Airway epithelial cell (primary cell): Measurements from ENCODE around the gene PRR29.

DNA sequence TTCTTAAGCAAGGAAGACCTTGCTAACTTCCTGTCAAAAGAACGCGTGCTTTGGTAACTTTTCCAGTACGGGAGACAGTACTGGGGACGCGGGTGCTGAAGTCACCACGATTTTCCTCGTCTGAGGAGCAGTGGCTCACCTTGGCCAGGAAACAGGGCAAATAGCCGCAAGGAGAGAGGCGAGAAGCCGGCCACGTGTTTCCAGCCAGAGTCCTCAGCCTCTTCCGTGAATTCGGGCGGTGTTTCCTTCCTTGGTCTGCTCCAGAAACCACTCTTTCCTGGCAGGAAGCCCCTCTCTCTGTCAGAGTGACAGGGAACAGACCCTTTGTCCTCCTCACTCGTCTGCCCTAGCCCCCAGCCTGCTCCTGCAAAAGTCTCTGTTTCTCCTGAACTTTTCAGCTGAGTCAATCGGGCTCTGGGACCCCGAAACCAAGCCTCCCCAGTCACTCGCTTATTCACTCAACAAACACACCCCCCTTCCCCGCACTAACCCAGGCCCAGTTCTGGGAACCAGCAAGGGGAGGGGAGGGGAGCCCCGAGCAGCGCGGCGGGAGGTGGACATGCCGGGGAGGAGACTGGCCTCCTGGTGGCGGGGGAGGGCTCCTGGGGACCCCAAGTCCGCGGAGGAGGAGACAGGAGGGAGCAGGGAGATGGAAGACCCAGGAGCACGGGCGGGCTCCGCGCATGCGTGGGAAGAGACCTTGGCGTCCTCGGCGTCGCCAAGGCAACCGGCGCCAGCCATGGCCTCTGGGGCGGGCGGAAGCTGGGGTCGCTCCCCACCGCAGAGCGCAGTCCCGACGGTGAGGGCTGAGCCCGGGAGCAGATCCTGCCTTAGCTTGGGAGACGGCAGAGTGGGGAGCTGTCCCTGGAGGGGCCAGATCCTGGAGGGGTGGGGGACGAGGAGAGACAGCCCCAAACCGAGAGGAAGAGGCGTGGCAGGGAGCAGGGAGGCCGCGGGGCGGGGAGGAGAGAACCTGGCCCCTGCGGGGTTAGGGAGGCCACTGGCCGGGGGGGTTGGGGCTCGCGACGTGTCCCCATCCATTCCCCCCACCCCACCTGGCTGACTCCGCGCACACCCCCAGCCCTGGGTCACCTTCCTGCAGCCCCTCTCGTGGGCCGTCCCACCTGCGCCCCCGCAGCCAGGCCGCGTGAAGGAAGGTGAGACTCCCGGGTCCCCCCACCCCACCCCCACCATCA is at the start of gene PRR29:
PRR29 (plus strand) TSS at position 726 of the 1,196 bp plus-strand sequence.
- RAMPAGE, long total RNA = no peak

GRCh38 chr17:64022616-64023250 is 2.3 kb upstream of the ICAM2 start:
- RAMPAGE, long total RNA = no peak

GRCh38 chr17:64170936-64171576 is 41.1 kb upstream of the ERN1 start:
- RAMPAGE, long total RNA = no peak

GRCh38 chr17:64190363-64190790 is 60.4 kb upstream of the ERN1 start:
- RAMPAGE, long total RNA = no peak

GRCh38 chr17:64256408-64256853 is 6.6 kb downstream of the TEX2 start:
- RAMPAGE, long total RNA = no peak

DNA sequence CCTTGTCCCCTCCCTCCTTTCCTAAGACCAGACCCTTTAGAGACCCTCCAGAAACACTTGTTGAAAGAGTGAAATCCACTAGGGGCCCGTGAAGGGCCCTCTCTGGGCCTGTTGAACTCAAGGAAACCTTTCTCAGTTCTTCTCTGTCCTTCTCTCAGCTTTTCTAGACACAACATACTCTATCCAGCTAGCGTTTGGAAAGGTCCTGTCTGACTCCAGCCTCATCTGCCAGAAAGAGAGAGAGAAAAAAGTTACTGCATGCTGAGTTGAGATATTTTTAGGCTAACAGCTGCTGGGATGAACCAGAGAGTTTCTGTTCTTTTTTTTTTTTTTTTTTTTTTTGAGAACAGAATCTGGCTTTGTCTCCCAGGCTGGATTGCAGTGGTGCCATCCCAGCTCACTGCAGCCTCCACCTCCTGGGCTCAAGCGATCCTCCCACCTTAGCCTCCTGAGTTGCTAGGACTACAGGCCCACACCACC is 14.8 kb upstream of the TEX2 start:
- RAMPAGE, long total RNA = no peak

DNA sequence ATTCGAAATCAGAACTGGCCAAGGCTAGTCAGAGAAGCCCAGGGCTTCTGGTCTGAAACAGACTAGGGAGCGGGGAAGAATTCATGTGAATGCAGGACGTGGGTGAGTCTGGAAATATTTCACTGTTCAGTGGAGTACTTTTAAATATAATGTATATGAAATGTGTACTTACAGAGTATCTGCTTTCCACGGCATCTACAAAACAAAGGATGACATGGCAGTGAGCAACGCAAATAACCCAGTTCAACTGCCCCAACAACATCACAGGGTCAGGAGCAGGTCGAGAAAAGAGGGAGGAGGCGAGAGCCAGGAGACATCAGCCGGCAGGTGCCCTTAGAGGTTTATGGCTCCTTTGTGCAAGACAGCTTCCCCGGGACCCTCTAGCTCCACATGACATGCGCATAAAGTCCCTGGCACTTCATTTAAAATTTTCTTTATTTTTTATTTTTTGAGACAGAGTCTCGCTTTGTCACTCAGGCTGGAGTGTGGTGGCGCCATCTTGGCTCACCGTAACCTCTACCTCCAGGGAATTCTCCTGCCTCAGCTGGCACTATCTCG is 61.1 kb downstream of the PECAM1 start:
- RAMPAGE, long total RNA = no peak

DNA sequence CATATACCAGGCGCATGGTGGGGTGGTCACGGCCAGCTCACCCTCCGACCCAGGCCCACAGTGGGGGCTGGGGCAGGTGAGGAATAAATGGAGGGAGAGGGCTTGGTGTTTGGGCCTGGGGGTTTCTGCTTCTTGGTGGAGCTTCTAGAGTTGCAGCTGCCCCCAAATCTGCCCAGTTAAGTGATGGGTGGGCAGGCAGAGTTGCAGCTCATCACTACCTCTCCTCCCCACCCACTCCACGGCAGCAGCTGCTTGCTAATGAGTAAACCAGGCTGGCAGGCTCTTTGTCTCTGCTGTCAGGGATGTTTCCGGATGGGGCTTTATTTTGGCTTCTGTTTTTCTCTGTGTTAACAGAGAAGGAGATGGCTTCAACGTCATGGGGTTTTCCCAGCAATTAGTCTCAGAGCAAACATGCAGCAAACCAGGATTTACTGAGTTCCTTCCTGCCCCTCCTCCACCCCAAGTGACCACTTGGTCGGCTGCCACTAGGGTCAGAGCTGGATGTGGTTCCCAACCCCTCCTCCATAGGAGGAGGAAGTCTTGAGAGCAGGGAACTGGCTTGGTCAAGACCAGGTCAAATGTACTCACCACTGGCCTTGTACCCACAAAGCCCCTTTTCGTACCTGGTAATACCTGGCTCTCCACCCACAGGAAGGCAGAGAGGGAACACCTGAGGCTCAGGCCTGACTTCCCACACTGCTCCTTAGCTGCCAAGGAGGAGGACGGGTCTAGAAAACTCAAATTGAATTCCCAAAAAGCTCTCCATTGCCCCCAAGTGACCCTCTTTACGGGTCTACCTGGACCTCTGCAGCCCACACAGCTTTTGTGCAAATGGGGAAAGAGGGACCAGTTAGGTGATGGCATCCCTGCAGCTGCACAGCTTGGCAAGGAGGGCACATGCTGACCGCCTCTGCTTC is 46.3 kb downstream of the PECAM1 start:
- RAMPAGE, long total RNA = no peak

- RAMPAGE, long total RNA = no peak
These were observed 3.9 kb downstream of the PECAM1 start for GRCh38 chr17:64386339-64387557.

DNA sequence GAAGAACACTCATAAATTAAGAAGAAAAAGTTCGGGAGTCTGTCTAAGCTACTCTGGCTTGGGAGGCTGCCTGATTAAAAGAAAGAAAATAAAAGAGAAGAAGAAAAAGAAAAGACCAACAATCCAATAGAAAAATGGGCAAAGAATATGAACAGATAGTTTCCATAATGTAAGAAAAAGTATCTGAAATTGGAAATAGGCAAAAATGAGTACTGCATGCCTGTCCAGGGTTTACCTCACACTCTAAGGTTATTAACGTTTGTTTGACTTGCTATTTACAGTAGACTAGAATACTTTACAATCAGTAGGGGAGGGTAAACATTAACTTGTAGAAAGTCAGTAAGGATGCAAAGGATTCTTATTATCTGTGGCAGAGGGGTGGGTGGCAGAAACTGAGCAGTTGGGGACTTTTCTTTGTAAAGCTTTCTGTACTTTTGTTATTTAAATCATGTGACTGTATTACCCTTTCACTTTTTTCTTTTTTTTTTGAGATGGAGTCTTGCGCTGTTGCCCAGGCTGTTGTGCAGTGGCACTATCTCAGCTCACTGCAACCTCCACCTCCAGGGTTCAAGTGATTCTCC is 5.4 kb upstream of the PECAM1 start:
- RAMPAGE, long total RNA = no peak

GRCh38 chr17:64660068-64660520 is 2.0 kb downstream of the SMURF2 start:
- RAMPAGE, long total RNA = no peak

DNA sequence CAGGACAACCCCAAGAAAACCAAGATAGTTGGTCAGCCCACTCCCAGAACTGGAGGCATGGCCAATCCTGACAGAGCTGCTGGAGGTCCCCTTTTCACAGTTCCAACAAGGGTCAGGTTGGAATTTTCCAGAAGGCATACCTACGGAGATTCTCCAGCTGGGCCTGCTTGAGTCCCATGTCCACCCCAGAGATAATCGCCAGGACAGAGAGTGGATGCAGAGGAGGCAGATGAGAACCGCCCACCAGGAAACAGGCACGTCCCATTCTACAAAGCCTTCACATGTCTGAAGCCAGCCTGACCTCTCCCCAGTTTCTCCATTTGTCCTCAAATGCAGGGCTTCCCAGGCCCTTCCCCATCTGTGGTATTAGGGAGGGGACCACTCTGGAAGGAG is 47.4 kb upstream of the SMURF2 start:
- RAMPAGE, long total RNA = no peak

GRCh38 chr17:64761828-64762458 is 99.8 kb upstream of the SMURF2 start:
- RAMPAGE, long total RNA = no peak

- RAMPAGE, long total RNA = no peak
These were observed 110.8 kb upstream of the SMURF2 start for GRCh38 chr17:64772930-64773287.

DNA sequence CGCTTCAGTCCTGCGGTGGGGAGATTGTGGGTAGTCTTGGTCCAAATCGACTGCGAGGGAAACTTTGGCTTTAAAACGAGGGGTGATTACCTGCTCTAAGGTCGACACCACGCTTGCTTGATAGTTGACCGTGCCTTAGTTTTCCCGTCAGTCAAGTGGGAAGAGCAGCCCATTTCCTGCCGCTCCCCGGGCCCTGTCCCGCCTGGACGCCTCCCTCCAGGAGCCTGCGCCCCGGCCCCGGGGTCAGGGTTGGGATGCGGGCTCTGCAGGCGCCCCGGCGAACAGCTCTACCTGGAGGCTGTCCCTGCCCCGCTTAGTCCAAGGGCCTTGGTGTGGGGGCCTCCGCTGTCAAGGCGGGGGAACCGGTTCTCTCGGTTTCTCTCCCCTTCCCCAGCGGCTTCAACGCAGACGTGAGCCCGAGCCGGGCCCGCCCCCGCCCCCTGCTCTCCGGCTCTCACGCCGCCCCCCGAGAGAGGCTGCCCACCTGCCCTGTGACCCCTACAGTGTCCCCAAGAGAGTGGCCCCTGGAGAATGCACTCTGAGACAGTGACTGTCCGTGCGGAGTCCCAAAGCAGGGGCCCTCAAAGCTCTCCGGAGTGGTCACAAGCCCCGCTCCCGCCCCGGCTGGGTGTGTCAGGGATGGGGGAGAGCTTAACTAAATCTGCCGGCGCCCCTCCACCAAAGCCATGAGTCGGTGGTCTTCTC is 117.4 kb upstream of the SMURF2 start:
- RAMPAGE, long total RNA = no peak

GRCh38 chr17:64986329-64987015 is 67.2 kb upstream of the LRRC37A3 start:
- RAMPAGE, long total RNA = no peak

GRCh38 chr17:65041492-65042020 is 15.0 kb downstream of the GNA13 start:
- RAMPAGE, long total RNA = no peak

DNA sequence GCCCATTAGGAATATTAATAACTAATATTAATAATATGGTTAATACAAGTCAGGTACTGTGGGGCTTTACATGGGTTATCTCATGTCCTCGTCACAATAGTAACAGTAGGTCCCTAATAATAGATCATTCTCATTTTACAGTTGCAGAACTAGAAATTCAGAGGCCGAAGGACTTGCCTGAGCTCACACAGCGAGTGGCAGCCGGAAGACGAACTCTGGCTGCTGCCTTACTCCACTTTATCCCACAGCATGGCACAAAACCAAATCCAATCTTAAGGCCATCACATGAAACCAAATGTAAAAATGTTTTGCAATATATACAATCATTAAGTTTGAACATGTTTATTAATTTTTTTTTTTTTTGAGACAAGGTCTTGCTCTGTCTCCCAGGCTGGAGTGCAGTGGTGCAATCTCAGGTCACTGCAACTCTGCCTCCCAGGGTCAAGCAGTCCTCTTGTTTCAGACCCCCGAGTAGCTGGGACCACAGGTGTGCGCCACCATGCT is 13.5 kb downstream of the GNA13 start:
- RAMPAGE, long total RNA = no peak

- RAMPAGE, long total RNA = no peak
These were observed 5.9 kb upstream of the RGS9 start for GRCh38 chr17:65131179-65131692.

DNA sequence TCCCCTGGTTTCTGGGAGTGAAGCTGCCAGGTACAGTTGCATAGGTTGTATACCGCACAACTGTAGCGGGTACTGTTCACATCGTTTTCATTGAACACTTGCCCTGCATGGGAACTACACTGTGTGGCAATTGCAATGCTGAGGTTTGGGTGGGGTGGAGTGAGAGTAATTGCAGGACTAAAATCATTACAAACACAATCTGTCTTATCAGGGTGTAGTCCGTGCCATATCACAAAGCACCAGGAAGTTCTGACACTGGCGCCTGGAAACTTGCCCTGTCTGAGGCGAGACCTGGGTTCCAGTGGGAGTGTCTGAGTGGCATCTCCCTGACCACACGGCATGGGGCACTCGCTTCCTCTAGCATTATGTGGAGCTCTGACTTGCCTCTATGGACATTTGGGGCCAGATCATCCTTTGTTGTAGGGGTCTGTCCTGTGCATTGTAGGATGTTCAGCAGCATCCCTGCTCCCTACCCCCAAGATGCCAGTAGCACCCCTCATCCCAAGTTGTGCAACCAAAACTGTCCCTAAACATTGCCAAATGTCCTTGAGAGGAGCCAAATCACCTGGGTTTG is 153.5 kb downstream of the RGS9 start:
- RAMPAGE, long total RNA = no peak